Measurements from ENCODE around the genes LZTS2, TLX1 and NPM3.

- PRO-cap, result no peak
- RAMPAGE, long total RNA, 4 experiments, result no peak in any of the 4 experiments
Observed at GRCh38 chr10:100291292-100291863, 4.9 kb upstream of the BLOC1S2 start.

- PRO-cap, result unidirectional peak, plus-strand start at chr10:100371464
- RAMPAGE, long total RNA, 4 experiments, result no peak in any of the 4 experiments
Observed at GRCh38 chr10:100371042-100371903, 24.2 kb downstream of the SCD start.

GRCh38 chr10:100482156-100482840 is 19.5 kb downstream of the WNT8B start:
- PRO-cap, result no peak
- RAMPAGE, long total RNA, 4 experiments, result no peak in any of the 4 experiments

DNA sequence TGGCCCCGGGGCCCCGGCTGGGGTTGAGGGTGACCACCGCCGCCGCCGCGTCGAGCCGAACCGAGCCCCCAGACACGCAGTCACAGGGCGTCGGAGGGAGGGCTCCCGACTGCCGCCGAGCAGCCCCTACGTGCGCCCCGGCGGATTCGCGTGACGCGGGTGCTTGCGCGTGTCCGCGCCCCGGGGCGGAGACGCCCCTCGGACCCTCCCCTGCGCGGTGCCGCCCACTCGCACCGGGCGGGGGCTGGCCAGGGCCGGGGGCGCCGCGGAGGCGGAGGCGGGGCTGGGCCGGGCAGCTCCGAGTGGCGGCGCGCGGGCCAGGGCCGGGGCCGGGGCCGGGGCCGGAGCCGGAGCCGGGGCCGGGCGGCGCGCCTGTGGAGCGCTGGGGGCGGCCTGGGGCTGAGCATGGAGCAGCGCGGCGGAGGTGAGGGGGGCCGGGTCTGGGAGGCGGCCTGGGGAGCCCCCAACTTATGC is at the start of gene LZTS2:
Gene LZTS2 (plus strand): TSS at position 280 of the 474 bp plus-strand sequence.
- PRO-cap, result bidirectional peak, plus-strand start at position 251 of the sequence, minus-strand start at position 148 of the sequence
- RAMPAGE, long total RNA, 4 experiments, result start-site peak on the plus strand in 2 of 4 experiments, centred at positions 344 to 347 of the sequence, 15 to 19 reads per replicate

- PRO-cap, result no peak
- RAMPAGE, long total RNA, 4 experiments, result no peak in any of the 4 experiments
Observed at GRCh38 chr10:101052249-101052700, 9.5 kb upstream of the KAZALD1 start.

- PRO-cap, result no peak
- RAMPAGE, long total RNA, 4 experiments, result no peak in any of the 4 experiments
Observed at GRCh38 chr10:101066527-101067348, 4.9 kb downstream of the KAZALD1 start.

GRCh38 chr10:101130593-101131843 is at the start of gene TLX1:
TSS of gene TLX1 (plus strand) at chr10:101131300.
- PRO-cap, result no peak
- RAMPAGE, long total RNA, 4 experiments, result no peak in any of the 4 experiments

GRCh38 chr10:101292856-101293445 is 61.0 kb upstream of the BTRC start:
- PRO-cap, result no peak
- RAMPAGE, long total RNA, 4 experiments, result no peak in any of the 4 experiments

- PRO-cap, result no peak
- RAMPAGE, long total RNA, 4 experiments, result no peak in any of the 4 experiments
Observed at GRCh38 chr10:101651309-101651545, 43.7 kb downstream of the FBXW4 start.

DNA sequence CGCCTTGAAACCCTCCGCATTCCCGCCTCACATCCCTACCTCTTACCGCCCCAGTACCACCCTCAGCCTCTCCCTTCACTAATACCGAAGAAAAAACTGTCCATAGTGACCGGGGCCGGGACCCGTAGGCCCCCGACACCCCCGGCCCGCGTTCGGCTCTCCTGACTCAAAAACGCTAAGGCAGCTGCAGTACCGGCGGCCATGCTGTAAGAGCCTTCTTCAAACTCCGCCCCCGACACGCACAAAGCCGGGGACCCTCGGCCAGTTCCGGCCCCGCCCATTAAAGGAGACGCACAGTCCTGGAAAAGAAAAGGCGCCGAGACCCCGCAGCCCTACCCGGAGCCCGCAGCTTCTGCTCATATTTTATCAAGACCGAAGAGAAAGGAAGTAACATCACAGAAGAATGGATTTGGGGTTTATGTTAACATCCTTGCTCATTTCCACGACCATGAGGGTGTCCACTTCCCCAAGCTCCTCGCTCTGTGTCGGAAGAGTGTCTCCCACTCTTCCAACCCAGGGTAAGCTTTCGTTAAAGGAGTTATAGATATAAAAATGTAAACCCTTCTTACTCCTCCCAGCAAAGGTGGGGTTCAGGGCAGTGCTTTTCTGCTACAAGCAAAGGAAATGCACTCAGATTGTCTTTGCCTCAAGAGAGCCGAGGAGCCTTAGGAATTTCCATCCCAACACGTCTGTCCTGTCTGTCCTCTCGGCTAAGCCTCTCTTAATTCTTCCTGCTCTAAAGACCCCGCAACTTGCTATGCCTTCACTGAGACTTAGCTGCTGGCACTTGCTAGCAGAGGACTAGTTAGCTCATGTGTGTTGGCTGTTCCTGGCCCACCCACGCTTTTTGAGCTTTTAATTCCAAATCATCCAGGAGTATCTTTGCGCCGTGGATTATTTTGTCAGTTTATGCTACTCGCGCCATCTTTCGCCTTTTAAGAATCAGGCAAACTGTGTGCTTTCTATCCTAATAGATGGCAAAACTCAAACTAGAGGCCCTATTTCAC is at the start of gene NPM3:
Gene NPM3 (minus strand): TSS at position 259 of the 1,007 bp plus-strand sequence.
- PRO-cap, result unidirectional peak, minus-strand start at position 174 of the sequence
- RAMPAGE, long total RNA, 4 experiments, result start-site peak on the minus strand in 3 of 4 experiments, centred at positions 212 to 216 of the sequence, 100 to 203 reads per replicate

DNA sequence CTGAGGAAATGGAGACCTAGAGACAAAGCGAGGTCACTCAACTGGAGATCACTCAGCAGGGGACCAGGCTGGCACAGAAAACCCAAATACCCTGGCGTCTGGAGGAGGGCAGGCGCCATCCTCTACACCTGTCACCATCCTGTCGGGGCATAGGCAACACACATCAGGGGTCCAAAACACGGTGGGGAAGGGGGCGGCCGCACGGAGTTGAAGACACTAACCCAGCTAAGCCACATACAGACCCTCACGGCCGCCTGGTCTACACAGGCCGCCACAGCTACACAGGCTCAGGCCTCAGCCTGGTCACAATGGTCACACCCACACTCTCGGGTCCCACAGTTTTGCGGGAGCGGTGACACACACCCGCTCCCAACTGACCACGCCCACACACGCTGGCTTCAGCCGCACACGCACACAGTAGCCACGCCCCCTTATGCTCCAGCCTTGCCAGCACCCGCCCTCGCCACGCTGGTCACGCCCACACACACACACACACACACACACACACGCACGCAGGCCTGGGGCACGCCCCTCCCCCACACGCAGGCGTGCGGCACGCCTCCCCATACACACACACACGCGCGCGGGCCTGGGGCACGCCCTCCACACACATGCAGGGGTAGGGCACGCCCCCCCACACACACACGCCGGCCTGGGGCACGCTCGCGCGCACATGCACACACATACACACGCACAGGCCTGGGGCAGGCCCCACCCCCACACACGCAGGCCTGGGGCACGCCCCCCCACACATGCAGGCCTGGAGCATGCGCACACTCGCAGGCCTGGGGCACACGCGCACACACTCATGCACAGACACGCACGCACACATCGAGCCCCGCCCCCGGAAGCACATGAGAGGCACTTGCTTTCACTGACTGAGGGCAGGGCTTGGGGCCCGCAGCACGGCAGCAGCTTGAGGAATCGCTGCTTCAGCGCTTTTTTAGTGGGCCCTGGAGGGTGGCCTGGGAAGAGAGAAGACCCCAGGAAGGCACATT is 12.3 kb upstream of the OGA start:
- PRO-cap, result unidirectional peak, plus-strand start at position 881 of the sequence
- RAMPAGE, long total RNA, 4 experiments, result no peak in any of the 4 experiments

DNA sequence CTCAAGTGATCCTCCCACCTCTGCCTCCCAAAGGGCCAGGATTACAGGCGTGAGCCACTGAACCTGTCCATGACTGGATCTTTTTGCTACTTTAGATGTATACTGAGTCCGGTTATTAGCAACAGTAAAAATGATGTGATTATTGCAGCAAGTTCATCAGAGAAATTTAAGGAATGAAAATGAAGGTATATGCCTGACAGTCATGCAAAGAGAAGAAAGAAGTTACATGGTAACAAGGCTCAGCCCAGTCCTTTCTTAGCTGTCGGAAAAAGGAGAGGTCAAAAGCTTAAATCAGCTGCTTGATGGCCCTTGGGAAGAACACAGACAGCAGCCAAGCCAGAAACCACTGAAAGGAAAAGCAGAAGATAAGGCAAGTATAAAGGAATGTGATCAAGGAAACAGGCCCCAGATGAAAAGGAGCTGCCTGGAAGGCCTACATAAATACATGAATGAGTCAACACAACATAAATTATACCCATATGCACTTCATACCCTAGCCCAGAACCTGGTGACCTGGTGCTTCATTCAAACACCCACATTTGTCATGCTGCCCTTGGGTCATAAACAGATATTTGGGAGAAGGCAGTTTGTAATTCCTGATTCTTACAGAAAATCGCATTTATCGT is 94.6 kb upstream of the KCNIP2 start:
- PRO-cap, result no peak
- RAMPAGE, long total RNA, 4 experiments, result no peak in any of the 4 experiments

DNA sequence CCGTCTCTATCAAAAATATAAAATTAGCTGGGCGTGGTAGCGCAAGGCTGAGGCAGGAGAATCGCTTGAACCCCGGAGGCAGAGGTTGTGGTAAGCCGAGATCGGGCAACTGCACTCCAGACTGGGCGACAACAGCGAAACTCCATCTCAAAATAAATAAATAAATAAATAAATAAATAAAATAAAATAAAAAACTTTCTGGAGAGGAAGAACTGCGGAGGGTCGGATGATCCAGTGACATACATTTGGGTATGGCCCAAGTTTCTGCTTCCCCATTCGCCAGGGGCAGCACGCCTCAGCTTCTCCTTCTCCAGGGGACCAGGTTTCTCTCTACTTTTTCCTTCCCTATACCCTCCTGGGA is 844 bp downstream of the ARMH3 start:
- PRO-cap, result no peak
- RAMPAGE, long total RNA, 4 experiments, result no peak in any of the 4 experiments

DNA sequence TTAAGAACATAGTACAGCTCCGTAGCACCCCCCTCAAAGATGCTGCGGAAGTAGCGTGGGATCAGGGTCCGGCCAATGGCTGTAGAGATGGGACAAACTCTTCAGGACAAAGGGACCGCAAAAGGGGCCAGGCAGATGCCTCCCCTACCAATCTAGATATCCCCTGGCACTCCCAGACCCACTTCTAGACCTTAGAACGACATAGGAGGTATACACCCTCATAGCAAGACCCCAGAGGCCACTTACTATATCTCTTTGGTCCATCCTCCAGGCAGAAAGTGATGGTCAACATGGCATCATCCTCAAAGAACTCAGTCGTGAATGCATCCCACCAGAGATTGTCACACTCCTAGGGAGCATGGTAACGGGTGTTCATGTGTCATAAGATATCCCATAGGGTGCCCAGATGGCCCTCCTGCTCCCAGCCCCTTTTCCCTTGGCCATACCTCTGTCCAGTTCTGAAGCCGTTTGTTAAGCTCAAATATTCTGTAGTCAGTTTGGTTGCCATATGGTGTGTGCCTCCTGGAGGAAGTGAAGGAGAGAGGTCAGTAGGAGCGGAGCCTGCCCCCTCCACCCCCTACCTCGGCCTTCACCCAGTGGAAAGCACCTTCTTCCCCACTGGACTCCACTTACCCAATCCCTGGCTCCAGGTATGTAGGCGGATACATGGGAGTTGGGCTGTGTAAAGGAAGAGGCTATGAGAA is 9.4 kb downstream of the LDB1 start:
- PRO-cap, result no peak
- RAMPAGE, long total RNA, 4 experiments, result no peak in any of the 4 experiments

- PRO-cap, result no peak
- RAMPAGE, long total RNA, 4 experiments, result no peak in any of the 4 experiments
Observed at GRCh38 chr10:102147108-102147497, 5.1 kb upstream of the NOLC1 start.

GRCh38 chr10:102380198-102380779 is 15.2 kb upstream of the NFKB2 start:
- PRO-cap, result no peak
- RAMPAGE, long total RNA, 4 experiments, result no peak in any of the 4 experiments

- PRO-cap, result no peak
- RAMPAGE, long total RNA, 4 experiments, result no peak in any of the 4 experiments
Observed at GRCh38 chr10:102625766-102625965, 18.6 kb upstream of the TRIM8 start.

DNA sequence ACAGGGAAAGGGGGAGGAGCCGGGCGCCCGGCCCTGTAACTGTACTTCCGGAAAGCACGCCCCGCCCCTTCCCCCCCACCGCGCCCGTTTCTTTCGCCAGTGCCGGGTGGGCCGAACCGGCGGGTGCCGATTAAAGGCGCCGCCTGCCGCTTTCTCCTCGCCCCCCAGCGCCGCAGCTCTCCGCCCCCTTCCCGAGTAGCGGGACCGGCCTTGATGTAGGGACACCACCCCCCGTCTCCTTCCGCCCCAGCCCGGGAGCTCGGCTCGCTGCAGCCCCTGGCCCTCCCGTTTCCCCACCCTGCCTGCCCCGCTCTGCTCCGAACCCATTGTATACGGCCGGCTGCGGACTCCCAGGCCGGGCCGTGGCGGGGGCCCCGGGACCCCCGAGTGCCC is 2.0 kb upstream of the TRIM8 start:
- PRO-cap, result bidirectional peak, plus-strand start at position 99 of the sequence, minus-strand start outside the sequence
- RAMPAGE, long total RNA, 4 experiments, result no peak in any of the 4 experiments

- PRO-cap, result bidirectional peak, plus-strand start at chr10:102643663, minus-strand start at chr10:102643512; unidirectional peak, plus-strand start at chr10:102643861
- RAMPAGE, long total RNA, 4 experiments, result no peak in any of the 4 experiments
Observed at GRCh38 chr10:102643569-102643984, 702 bp upstream of the TRIM8 start.

GRCh38 chr10:102658963-102659261 is 14.6 kb downstream of the TRIM8 start:
- PRO-cap, result no peak
- RAMPAGE, long total RNA, 4 experiments, result no peak in any of the 4 experiments

All from sigmoid colon (tissue), 4 donors.